Mucosa of descending colon (tissue), 1 donor: Measurements from ENCODE around the genes PUSL1, CCNL2, ATAD3A and TMEM240.

- PRO-cap = bidirectional peak, plus-strand start at chr1:1308644, minus-strand start at chr1:1308488; bidirectional peak, plus-strand start at chr1:1308852, minus-strand start at chr1:1308828
These were observed at the start of gene PUSL1 for GRCh38 chr1:1308217-1308892. Gene PUSL1 (plus strand): TSS chr1:1308597.

DNA sequence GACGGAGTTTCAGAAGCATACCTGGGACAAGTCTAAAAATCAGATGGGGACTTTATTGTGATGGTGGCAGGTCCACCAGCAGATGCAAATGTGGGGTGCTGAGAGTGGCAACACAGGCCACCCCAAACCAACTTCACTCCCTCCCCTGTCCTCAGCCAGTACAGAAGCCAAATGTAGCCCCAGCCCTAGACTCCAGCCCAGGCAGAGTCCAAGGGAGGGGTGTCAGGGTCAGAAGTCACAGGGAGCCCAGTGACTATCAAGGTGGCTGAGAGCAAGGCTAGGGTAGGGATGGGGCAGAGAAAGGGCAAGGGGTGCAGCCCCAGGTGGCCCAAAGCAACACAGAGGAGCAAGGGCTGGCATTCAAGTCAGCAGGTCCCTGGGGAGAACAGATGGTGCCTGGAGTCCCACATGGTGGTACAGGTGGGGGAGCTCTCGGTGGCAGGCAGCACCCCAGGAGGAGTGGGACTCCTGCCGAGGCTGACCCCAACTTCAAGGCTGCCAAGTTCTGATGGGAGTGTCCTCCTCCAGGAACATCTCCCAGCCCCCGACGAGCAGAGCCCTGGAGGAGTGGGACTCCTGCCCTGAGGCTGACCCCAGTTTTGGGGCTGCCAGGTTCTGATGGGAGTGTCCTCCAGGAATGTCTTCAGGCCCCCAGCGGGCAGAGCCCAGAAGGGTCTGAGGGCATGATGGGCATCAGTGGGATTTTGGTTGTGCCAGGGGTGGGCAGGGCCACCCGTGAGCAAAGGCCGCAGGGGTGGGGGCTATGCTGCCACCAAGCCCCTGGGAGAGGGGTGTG lies 3.6 kb upstream of the DVL1 start:
- PRO-cap = no peak

DNA sequence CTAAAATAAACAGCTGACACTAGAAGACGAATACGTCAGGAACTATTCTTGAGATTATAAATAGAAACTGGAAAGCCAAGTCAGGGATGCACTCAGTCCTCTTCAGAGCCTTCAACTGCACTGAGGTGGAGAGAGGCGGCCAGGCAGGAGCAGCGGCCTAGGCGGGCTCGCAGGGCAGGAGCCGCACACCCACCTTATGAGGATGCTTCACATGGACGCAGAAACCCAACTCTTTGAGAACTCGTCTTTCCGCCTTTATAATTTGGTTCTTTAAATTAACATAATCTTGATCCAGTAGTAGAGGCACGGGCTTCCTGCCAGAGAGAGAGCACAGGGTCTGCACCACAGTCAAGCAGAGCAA lies 4.0 kb downstream of the CCNL2 start:
- PRO-cap = no peak

GRCh38 chr1:1399038-1399442 lies at the start of gene CCNL2:
Gene CCNL2 (minus strand): TSS chr1:1399335.
- PRO-cap = bidirectional peak, plus-strand start at chr1:1399552, minus-strand start at chr1:1399287

DNA sequence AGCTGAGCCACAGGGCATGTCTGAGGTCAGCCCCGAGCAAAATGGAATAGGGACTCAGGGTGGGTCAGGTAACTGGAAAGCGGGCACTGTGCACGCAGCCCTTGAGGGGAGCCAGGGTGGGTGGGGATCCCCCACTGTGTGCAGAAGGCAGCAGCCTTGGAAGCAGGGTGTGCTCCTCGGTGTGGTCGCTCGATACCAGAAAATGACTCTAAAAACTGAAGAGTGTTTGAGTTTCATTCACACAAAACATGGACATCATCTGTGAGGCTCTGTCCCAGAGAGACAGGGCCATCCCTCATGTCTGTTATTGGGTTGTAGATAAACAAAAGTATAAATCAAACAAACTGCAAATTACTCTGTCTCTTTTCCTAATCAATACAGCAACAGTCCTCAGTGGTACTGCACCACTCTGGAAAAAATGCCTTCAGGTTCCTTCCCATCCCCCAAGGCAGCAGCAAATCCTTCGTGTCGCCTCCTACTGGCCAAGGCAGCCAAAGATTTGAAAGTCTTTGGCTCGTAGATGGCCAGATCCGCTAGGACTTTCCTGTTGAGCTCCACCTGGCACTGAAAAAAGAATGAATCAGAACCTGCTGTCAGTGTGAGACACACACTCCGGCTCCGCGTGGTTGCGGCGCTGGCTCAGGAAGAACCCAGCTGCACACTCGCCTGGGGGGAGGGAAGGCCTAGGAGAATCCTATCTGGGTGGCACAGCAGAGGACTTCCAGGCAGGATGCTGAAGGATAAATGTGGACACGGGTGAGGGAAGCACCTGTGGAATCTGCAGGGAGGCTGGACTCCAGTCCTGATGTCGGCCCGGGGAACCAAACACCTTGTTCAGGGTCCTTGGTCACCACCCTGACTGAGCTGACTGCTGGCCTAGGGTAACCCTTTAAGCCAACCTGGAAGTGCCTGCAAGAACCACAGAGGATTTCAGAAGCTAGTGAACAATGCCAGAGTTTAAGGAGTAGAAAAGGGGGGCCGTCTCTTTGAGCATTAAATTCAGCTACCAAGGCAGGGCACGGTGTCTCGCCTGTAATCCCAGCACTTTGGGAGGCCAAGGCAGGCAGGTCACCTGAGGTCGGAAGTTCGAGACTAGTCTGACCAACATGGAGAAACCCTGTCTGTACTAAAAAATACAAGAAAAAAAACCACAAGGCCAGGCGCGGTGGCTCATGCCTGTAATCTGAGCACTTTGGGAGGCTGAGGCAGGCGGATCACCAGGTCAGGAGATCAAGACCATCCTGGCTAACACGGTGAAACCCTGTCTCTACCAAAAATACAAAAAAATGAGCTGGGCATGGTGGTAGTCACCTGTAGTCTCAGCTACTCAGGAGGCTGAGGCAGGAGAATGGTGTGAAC lies 3.0 kb upstream of the CCNL2 start:
- PRO-cap = no peak

DNA sequence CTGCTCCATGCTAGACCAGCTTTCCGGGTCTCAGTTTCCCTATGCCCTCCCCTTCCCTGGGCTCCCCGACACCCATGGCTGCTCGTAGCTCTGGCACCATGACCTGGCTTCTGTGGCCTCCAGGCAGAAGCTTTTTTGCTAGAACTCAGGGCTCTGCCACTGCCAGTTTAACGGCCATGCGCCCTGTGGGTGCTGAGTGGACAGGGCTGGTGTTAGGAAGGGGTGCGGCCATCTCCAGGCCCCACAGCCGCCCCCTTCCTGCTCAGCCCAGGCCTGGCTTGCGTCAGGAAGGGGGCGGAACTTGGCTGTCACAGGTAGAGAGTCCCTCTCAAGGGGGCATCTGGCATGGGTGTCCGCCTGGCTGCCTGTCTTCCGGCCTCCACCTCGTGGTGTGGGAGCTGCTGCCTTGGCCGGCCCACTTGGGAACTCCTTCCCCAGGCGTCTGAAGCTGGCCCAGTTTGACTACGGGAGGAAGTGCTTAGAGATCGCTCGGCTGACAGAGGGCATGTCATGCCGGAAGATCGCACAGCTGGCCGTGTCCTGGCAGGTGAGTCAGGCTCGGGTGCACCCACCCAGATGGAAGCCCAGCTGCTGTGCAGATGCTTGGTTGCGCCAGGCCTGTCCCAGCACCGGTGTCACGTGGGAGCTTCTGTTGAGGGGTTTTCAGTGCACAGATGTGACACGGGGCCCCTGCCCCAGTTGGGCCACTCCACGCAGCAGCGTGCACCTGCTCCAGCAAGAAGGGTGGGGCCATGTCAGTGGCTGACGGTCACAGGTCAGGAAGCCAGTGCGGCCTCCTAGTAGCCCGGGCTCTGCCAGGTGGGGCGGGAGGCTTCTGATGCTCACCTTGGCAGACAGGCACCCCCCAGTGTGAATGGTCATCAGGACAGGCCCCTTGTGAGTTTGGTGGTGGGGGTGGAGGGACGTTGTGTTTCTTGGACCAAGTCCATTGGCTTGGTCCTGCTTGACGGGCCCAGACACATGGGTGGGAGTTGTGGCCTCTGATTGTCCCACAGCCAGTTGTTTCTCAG lies 9.1 kb upstream of the ATAD3B start:
- PRO-cap = unidirectional peak, minus-strand start at position 444 of the sequence

- PRO-cap = bidirectional peak, plus-strand start at chr1:1511789, minus-strand start at chr1:1511711; bidirectional peak, plus-strand start at chr1:1512162, minus-strand start at chr1:1511959
These were observed at the start of gene ATAD3A for GRCh38 chr1:1511627-1512796. Gene ATAD3A (plus strand): TSS chr1:1512162.

- PRO-cap = no peak
These were observed at the start of gene TMEM240 for GRCh38 chr1:1540533-1541374. Gene TMEM240 (minus strand): TSS chr1:1540624.

- PRO-cap = no peak
These were observed 4.4 kb upstream of the TMEM240 start for GRCh38 chr1:1544806-1545167.

DNA sequence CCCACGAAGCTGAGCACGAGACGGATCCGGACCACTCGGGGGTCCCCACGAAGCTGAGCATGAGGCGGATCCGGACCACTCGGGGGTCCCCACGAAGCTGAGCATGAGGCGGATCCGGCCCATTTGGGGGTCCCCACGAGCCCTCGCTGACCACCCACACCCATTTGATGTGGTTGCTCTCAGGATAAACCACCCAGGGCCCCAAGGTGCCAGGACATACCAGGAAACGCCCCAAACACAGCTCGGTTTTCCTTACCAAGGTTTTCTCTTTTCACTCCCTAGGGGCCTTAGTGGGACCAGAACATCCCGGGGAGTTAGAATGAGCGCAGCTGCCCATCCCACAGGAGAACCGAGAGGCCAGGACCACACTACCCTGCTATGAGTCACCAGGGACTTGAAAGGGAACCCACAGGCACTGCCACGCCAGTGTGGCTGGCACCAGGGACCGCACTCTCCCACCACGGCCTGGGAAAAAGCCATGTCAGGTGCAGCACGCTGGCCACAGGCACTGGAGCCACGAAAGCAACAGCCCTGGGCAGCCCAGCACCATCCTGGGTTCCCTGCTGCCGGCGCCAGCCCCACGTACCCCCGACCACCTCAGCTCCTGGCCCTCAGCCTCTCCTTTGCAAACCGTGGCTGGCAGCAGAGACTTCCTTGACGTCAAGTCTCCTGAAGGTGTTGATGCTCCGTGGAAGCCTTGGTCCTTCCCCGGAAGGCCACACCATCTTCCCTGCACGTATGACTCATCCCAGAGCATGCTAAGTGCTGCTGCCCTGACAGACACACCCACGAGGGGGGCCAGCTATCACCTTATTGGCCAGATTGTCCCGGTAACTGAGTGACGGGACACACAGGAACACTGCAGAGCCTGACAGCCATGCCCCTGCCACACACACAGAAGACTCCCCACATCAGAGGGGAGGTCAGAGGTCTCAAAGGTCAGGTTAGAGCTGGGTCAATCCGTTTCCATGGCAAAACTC lies 14.1 kb upstream of the TMEM240 start:
- PRO-cap = no peak

DNA sequence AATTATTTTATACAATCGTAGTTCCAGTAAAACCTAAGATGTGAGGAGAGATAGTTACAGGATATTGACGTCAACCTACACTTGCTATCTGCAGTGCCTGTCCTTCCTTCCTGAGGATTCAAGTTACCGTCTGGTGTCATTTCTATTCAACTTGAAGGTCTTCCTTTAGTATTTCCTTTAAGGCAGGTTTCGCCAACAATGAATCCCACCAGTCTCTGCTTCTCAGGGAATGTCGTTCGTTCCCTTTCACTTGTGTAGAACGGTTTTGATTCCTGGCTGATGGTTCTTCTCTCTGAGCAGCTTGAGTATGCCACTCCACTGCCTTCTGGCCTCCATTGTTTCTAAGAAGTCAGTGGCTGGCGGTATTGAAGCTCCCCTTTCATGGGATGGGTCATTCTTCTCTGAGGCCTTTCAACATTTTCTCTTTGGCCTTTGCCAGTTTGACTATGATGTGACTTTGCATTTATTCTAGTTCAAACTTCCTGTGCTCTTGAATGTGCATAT lies 12.2 kb downstream of the CDK11B start:
- PRO-cap = no peak

DNA sequence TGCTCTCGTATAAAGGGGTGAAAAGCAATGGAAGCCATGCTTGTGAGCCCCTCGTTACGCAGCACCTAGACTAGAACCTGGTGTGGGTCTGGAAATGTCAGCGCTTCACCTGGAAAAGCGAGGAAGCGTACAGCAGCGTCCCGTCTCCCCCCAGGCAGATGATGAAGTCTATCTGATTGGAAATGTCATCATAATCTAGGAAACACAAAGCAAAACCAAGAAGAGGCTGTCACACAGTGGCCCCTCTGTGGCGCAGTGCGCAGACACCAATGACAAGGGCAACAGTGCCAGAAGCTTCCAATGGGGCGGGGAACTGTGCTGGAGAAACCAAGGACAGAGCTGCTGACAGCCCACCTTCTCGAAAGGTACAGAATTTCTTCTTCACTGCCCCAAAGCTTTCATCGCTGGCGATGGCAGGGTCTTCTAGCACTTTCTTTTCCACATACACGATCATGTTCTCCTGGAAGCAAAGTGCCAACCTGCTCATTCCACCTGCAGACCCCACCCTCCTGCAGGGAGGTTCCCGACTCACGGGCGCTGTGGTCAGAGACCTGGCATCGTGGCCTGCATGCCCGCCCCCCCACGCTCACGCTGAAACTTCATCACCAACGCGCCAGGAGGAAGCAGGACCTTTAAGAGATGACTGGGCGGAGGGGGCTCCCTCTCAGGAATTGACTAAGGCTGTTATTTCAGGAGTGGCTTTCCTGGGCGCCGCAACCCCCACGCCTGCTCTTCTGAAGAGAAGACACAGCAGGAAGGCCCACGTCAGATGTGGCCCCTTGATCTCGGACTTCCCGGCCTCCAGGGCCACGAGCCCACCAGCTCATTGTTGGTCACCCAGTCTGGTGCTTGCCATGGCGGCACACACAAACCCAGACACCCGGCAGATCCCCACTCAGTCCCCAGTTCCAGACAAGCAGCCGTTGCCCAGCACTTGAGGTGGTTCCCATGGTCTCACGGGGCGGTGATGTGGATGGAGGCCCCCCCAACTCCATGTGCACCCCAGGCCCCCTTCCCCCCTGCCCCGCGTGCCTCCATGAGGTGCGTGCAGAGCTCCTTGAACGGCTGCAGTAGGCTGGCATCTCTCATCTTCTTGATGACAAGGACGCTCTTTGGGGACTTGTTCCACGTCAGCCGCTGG lies 21.8 kb downstream of the NADK start:
- PRO-cap = no peak

DNA sequence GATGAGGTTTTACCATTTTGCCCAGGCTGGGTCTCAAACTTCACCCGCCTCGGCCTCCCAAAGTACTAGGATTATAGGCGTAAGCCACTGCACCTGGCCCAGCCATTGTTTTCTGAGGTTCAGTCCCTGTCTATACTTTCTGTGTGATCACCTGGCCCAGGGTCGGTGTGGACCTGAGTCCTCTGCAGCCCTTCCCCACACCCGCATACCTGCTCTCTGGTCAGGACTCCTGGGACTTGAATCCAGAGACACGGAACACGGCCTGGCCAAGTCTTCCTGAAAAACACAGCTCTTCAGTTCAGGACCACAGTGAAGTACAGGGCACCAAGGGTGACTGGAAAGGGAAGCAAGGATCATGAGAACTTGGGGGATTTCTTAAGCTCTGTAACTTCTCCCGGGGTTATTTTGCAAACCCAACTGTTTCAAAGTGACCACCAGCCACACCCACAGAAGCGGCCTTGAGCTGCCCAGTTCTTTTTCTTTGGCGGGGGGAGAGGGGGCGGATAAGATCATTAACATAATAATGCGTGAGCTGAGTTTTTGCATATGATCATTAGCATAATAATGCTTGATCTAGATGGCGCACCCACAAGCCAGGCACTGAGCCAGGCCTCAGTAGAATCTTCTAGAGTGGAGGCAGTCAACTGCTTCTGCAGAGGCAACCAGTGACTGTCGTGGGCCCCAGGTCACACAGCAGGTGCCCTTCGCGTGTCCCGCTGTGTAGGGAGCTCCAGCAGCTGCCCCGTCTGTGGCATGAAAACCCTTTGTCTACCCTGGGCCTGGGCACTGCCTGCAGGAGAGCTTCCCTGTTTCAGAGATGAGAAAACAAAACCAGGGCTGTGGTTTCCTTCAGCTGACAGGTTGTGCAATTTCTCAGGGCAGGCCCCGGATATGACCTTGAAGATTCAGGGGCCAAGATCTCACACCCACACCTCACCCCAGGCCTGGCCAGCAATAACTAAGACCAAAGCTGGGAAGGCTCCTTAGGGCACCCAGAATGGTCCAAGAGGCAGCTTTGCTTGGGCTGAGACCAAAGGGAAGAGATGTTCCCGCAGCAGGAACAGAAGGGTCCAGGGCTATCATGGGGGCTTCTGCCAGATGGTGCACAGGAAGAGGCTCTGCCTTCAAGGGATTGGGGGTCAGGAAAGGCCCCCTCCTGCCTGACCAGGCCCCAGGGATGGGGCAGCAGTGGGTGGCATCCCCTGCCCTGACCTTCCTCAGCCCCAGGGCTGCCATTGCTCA lies 1.8 kb upstream of the NADK start:
- PRO-cap = bidirectional peak, plus-strand start at position 618 of the sequence, minus-strand start at position 336 of the sequence; bidirectional peak, plus-strand start at position 900 of the sequence, minus-strand start at position 819 of the sequence

- PRO-cap = no peak
These were observed 55.1 kb upstream of the NADK start for GRCh38 chr1:1833220-1833973.

DNA sequence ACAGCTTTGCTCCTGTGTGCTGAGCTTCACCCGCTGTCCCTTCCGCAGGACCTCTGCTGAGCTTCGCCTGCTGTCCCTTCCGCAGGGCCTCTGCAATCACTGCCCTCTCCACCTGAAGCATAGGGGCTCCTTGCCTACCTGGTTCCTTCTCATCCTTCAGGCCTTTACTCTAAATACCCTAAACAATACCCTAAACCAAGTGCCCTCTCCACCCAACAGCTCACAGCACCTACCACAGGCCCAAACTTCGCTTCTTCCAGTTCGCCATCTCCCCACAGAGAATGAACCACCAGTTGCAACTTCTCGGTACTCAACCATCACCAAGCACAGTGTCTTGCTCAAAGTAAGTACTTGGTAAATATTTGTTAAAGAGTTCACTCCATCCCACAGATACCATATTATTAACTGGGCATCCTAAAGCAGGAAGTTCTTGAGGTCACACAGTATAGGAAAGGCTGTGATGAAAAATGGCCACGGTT lies 18.3 kb downstream of the GNB1 start:
- PRO-cap = no peak

- PRO-cap = no peak
These were observed 35.7 kb upstream of the TMEM52 start for GRCh38 chr1:1954699-1955213.

GRCh38 chr1:2014602-2015719 lies 4.2 kb upstream of the GABRD start:
- PRO-cap = no peak

DNA sequence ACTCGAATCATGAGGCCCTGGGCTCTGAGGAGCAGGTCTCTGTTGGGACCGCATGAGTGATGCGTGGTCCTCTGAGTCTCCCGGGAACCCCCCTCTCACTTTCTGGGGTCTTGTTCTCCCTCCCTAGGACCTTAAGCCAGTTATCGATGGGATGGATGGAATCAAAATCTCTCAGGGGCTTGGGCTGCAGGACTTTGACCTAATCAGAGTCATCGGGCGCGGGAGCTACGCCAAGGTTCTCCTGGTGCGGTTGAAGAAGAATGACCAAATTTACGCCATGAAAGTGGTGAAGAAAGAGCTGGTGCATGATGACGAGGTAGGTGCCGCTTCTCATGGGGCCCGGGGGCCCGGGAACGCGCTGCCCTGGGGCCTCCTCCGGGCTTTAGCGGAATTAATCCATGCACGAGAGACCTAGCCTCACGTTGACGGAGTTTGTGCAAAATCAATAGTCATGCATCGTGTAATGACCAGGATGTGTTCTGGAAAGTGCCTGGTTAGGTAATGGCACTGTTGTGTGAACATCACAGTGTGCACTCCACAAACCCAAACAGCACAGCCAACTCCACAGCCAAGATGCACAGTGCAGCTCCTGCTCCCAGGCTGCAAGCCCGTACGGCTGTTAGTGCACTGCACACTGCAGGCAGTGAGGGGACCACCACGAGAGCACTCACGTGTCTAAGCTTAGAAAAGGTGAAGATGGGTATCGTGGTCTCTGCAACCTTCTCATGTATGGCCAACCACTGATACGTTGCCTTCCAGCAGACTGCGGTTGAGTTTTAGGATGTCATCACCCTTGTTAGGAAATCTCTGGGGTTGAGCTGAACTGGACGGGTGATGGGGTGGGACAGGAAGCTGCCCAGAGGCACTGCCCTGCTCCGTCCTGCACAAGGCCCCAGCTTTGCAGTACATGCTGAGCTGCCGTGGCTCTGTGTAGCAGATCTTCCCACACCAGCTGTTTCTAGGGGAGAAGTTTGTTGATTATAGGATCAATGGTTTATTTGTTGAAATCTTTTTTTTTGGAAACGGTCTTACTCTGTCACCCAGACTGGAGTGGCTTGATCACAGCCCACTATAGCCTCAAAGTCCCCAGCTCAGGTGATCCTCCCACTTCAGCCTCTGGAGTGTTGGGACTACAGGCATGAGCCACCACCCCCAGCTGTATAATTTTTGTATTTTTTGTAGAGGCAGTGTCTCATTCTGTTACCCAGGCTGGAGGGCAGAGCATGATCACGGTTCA lies 43.5 kb downstream of the FAAP20 start:
- PRO-cap = no peak

DNA sequence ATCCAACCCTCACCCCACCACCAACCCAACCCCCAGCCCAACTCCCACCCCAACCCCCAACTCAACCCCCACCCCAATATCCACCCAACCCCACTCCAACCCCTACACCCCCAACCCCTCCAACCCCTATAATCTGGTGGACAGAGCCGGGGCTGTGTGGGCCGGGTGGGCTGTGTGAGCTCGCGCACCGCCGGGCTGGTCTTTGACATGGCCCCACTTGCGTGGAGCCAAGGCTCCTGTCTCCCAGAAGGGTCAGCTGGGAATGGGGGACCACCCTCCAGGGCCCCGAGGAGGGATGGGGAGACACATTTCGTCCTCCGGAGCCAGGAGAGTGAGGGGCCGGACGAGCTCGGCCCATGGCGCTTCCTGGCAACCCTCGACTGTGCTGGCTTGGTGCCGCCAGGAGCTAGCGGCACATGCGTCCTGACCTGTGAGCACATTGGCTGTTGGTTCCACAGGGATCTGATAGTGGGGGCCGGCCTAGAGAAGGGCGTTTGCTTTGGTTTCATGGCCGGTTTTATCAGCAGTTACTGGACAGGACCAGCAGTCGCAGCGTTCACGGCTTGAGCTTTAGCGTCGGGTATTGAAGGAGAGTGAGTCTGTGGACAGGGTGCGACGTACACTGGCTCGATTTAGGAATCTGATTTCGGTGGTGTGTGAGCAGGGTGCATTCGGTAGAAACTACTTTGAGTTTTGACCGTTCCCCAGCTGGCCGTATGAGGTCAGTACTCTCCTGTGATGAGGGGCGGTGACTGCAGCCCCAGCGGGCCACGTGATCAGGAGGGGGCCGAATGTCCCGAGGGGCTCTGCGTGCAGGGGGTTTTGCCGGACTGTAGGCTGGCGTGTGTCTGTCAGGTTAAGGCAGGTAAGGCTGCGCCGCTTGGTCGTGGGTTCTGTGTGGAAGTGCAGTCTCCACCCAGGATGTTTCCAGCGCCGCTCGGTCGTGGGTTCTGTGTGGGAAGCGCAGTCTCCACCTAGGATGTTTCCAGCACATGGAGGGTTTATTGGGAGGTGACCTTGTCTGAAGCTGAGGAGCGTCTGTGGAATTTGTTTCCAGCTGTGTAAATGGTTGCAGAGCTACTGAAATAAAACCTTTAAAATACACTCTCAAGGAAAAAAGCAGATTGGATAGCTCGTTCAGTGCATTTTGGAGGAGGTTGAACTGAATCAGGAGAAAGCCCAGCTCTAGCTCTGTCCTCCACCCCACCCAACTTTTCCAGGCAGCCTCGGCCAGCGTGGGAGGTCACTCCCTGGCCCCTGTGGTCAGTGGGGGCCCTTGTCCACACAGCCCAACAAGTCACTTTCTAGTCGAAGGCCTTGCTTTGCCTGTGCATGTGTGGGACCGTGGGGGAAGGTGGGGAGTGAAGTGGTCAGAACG lies 18.6 kb downstream of the FAAP20 start:
- PRO-cap = no peak

DNA sequence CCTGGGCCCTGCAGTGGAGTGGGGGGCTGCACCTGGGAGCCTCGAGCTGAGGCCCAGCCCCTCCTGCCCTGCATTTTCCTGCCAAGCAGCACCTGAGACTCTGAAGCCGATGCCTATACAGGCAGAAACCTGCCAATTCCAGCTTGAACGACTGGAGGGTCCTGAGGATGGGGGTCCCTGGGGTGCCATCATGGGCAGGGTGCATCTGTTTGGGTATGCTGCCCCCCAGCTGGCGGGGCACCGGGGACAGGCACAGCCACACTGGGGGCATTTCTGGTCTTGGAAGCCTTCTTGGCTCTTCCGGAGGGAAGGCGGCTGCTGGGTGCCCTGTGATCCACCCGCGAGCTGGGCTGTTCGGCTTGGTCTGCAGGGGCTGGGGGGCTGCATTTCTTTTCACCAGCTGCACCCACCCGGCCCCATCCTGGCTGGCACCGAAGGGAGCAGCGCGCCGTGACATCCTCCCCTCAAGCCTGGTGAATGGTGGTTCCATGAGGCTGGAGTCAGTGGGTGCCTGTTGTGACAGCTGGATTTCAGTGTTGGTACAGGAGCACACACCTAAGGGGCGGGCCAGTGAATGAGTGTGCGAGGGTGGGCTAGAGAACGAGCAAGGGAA lies 12.2 kb downstream of the FAAP20 start:
- PRO-cap = no peak